ENCODE data around the genes TOX3 and CHD9.

- PRO-cap = no peak
CAGE:
- cytosol, long polyA plus RNA = no peak
- long polyA plus RNA = no peak
- nucleus, long polyA plus RNA = no peak
Measured at GRCh38 chr16:50794160-50794390, 52.2 kb downstream of the CYLD start.

GRCh38 chr16:50800982-50801941 lies 59.4 kb downstream of the CYLD start:
- PRO-cap = no peak
CAGE:
- cytosol, long polyA plus RNA = no peak
- long polyA plus RNA = no peak
- nucleus, long polyA plus RNA = no peak

DNA sequence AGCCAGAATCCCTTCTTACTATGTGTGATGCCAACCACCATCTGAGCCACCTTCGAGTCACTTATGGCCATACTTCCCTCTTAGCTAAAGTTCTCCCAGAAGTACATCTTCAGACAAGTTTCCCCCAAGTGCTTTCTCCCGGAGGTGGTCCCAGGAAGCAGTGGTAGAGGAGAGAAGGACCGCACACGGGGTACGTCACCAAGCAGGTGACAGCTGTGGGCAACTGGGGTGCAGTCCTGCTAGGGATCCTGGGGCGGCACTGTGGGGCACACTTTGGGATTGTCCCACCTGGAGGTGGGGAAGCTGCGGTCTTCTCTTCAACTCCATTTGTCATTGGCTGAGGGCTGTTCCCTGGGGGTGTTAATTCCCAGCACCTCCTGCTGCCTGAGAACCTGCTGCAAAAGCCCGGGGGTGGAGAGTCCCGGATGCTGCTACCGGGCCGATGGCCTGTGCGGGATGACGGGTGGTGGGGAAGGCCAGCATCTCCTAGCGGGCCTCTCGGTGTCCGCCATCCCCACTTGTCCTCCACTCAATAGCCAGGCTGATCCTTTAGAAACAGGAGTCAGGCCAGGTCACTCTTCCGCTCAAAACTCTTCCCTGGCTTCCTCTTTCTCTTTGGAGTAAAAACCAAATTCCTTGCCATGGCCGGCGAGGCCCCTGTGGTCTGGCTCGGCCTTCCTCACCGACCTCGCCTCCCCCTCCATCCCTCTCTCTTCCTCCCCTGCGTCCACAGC lies 100.1 kb downstream of the CYLD start:
- PRO-cap = no peak
CAGE:
- cytosol, long polyA plus RNA = no peak
- long polyA plus RNA = no peak
- nucleus, long polyA plus RNA = no peak

- PRO-cap = no peak
CAGE:
- cytosol, long polyA plus RNA = no peak
- long polyA plus RNA = no peak
- nucleus, long polyA plus RNA = no peak
Measured at GRCh38 chr16:50879021-50879633, 137.2 kb downstream of the CYLD start.

DNA sequence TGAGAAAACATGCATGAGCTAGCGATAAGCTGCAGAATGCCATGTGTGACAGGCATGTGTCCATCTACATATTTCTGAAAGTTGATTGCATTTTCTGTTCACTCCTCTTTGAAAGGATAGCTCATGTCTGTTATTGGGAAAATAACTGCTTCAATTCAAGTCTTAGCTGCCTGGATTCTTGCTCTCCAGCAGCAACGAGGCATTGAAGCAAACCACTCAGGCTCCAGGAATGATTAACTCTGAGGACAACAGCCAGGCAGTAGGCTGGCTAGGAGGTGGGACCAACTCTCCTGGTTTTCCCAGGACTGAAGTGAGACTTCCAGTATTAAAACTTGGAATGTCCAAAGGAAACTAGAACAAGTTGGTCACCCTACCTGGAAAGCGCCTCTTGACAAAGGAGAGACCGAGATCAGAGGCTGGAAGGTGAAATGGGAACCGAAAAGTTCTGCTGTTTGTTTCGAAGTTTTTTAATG lies 100.8 kb downstream of the SALL1 start:
- PRO-cap = no peak
CAGE:
- cytosol, long polyA plus RNA = no peak
- long polyA plus RNA = no peak
- nucleus, long polyA plus RNA = no peak

GRCh38 chr16:51155766-51156826 lies 5.0 kb upstream of the SALL1 start:
- PRO-cap = no peak
CAGE:
- cytosol, long polyA plus RNA = no peak
- long polyA plus RNA = no peak
- nucleus, long polyA plus RNA = no peak

GRCh38 chr16:51156827-51157283 lies 5.8 kb upstream of the SALL1 start:
- PRO-cap = no peak
CAGE:
- cytosol, long polyA plus RNA = no peak
- long polyA plus RNA = no peak
- nucleus, long polyA plus RNA = no peak

- PRO-cap = no peak
CAGE:
- cytosol, long polyA plus RNA = no peak
- long polyA plus RNA = no peak
- nucleus, long polyA plus RNA = no peak
Measured at GRCh38 chr16:51243933-51244132, 92.8 kb upstream of the SALL1 start.

DNA sequence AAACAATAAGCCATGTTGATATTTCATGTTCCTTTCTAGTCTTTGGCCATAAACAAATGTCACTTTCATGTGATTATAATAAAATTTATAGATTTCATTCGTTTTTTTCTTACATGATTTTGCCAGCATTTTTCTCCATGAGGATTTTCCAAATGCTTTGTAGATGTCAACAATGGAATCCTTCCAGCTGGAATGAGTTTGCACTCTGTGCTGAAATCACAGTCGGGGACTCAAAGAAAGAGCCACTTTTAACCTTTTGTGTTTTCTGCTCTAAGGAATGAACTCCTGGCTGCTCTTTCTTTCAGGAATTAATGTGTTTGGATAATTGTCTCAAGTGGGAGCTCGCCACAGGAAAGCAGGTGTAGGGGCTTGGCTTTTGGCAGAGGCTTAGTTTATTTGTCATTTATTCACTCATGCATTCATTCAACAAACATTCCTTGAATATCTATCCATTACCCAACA lies 372.3 kb upstream of the SALL1 start:
- PRO-cap = no peak
CAGE:
- cytosol, long polyA plus RNA = no peak
- long polyA plus RNA = no peak
- nucleus, long polyA plus RNA = no peak

DNA sequence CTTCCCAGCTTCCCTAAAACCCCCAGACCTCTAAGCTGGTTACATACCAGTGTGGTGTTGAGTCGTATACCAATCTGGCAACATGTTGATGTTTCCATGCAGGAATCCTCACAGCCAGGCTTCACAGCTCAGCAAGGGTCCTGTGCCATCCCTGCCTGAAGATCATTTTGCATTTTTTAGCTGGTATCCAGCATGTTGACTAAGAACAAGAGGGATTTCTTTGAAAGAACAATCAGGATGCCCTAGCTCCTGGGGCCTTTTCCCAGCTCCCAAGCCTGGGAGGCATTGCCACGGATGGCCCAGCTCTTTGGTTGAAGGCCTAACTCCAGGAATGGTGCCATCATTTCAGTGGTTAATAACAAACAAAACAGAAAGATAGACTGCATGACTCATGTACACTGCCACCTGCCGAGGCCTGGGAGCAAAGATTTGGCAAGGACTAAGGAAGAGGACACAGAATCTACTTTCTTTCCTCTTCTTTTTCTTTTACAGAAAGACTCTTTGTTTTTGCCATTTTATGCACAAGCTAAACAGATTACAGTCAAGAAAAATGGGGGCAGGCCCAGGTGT lies 373.8 kb upstream of the SALL1 start:
- PRO-cap = no peak
CAGE:
- cytosol, long polyA plus RNA = no peak
- long polyA plus RNA = no peak
- nucleus, long polyA plus RNA = no peak

DNA sequence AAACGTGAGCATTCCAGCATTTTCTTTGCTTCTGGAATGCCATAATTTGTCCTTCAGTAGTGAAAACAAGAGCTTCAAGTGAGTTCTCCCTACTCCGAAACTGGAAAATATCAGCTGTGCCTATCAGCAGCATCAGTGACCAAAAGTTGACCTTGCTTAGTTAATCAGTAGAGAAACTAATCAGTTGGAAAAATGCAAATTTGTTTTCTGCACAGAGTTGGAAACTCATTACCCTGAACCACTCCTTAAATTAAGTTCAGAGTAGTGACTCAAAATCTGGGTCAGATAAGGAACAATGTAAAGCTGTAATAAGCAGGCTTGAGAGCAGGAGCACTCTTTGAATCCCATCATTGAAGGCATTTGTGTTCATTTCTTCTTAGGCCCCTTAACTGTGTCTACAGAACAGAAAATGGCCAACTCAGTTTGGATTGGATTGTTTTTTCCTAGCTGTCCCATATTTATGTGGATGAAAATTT lies 290.6 kb downstream of the TOX3 start:
- PRO-cap = no peak
CAGE:
- cytosol, long polyA plus RNA = no peak
- long polyA plus RNA = no peak
- nucleus, long polyA plus RNA = no peak

GRCh38 chr16:52546597-52547664 lies at the start of gene TOX3:
TSS of gene TOX3 (minus strand) at chr16:52547143.
- PRO-cap = unidirectional peak, minus-strand start at chr16:52547122
CAGE:
- cytosol, long polyA plus RNA = no peak
- long polyA plus RNA = no peak
- nucleus, long polyA plus RNA = no peak

GRCh38 chr16:53054658-53055085 lies at the start of gene CHD9:
TSS of gene CHD9 (plus strand) at chr16:53054991.
- PRO-cap = bidirectional peak, plus-strand start at chr16:53055033, minus-strand start at chr16:53054906
CAGE:
- cytosol, long polyA plus RNA = no peak
- long polyA plus RNA = start-site peak on the plus strand at chr16:53055029-53055041, 113 and 65 reads in 2 replicates
- nucleus, long polyA plus RNA = no peak

DNA sequence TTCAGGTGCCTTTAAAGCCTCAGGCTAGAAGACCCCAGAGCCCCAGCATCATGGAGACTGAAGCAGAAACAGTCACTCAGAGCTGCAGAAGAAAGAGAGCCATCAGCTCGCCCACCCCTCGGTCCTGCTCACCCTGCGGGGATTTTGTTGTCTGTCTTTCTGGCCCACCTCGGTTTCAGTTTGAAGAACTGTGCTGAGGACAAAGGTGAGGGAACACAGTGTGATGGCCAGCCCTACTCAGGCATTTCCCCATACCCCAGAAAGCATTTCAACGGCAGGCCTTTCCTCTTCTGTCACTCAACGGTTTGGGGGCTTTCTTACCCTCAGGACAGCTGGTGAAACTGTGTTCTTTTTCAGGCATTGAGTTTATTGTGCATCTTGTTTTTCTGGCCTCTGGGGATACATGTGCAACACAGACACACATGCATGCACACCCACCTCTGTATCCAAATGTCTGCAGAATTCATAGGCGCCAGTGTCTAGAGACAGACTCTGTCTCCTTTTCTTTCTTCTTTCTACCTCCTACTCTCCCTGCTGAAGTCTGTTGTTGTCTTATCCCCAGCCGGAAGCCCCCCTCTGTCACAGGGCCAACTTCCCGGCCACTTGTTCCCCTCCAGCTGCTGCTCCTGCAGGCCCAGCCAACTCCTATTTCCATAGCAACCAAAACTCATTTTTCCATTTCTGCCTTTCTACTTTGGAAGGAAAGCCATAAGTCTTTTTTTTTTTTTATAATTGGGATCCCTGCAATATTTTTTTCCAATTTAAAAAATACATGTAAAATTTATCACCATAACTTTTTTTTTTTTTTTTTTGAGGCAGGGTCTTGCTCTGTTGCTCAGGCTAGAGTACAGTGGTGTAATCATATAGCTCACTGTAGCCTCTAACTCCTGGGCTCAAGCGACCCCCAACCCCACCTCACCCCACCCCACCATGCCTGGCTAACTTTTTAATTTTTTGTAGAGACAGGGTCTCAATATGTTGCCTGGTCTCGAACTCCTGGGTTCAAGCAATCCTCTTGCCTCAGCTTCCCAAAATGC lies 17.1 kb downstream of the CHD9 start:
- PRO-cap = no peak
CAGE:
- cytosol, long polyA plus RNA = no peak
- long polyA plus RNA = no peak
- nucleus, long polyA plus RNA = no peak

DNA sequence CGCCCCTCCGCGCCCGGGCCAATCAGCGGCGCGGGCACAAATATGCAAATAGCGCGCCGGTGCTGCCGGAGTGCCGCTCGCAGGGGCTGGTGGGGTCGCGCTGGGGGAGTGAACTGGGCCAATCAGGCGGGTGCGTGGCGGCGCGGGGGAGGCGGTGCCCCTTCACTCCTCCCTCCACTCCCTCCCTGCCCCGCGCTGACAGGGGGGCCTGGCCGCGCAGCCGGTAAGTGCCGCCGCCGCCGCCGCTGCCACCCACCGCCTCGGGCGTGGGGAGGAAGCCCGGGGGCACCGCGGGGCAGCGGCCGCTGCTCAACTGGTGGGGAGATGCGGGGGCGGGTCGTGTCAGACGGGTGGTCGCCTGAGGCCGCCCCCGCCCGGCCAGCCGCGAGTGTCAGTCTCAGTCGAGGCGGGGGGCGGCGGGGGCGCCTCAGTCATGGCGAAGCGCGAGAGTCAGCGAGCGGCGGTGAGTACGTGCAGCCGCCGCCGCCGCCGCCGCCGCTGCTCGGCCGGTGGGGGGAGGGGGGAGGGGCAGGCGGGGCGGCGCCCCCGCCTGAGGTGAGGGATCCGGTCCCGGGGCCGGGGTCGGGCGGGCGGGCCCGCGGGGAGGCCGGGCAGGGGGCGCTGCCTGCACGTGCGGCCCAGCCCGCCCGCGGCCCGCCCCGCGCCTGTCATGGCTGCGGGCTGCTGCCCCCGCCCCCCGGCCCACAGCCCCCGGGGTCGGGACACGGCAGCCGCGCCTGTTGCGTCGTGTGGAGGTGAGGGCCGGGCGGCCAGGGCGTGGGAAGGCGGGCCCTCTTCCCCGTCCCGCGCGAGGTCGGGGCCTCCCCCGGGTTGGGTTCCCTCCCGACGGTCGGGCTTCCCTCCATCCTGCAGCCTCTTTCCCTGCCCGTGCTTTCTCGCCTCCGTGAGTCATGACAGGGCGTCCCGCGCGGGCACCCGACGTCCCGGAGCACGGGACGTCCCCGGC lies 76.3 kb downstream of the CHD9 start:
- PRO-cap = no peak
CAGE:
- cytosol, long polyA plus RNA = no peak
- long polyA plus RNA = no peak
- nucleus, long polyA plus RNA = no peak

DNA sequence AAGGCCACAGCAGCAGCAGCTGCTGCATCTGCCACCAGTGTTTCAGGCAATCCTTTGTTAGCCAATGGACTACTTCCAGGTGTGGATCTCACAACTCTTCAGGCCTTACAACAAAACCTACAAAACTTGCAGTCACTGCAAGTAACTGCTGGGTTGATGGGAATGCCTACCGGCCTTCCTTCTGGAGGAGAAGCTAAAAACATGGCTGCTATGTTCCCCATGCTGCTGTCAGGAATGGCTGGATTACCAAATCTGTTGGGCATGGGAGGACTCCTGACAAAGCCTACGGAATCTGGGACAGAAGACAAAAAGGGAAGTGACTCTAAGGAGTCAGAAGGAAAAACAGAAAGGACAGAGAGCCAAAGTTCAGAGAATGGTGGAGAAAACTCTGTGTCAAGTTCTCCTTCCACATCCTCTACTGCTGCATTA lies 110.1 kb upstream of the RBL2 start:
- PRO-cap = no peak
CAGE:
- cytosol, long polyA plus RNA = no peak
- long polyA plus RNA = no peak
- nucleus, long polyA plus RNA = no peak

- PRO-cap = no peak
CAGE:
- cytosol, long polyA plus RNA = no peak
- long polyA plus RNA = no peak
- nucleus, long polyA plus RNA = no peak
Measured at GRCh38 chr16:53445387-53445900, 11.2 kb downstream of the RBL2 start.

DNA sequence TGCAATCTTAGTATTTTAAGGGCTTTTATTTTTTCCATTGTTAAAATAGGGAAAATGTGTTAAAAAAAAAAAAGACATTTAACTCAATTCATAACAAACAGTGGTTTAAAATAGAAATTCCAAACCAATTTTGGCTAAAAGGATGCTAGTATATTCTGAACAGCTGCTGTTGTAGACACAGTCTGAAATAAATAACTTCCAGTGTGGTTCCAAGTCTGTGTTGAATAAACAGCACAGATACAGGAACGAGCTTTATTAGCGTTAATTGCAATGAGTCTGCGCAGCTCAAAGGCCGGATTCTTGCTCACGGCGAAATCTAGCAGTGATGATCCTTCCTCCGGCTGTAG lies 46.8 kb upstream of the AKTIP start:
- PRO-cap = no peak
CAGE:
- cytosol, long polyA plus RNA = no peak
- long polyA plus RNA = no peak
- nucleus, long polyA plus RNA = no peak

GRCh38 chr16:54208255-54208725 lies 78.3 kb downstream of the IRX3 start:
- PRO-cap = no peak
CAGE:
- cytosol, long polyA plus RNA = no peak
- long polyA plus RNA = no peak
- nucleus, long polyA plus RNA = no peak

- PRO-cap = no peak
CAGE:
- cytosol, long polyA plus RNA = no peak
- long polyA plus RNA = no peak
- nucleus, long polyA plus RNA = no peak
Measured at GRCh38 chr16:54266357-54267048, 20.1 kb downstream of the IRX3 start.